Fibroblast of the aortic adventitia (primary cell): Measurements from ENCODE around the genes DNMT3L, KRTAP10-1 and KRTAP10-2.

GRCh38 chr21:43753456-43754209, 22.5 kb downstream of the CSTB start:
- CAGE, long polyA plus RNA: no peak

DNA sequence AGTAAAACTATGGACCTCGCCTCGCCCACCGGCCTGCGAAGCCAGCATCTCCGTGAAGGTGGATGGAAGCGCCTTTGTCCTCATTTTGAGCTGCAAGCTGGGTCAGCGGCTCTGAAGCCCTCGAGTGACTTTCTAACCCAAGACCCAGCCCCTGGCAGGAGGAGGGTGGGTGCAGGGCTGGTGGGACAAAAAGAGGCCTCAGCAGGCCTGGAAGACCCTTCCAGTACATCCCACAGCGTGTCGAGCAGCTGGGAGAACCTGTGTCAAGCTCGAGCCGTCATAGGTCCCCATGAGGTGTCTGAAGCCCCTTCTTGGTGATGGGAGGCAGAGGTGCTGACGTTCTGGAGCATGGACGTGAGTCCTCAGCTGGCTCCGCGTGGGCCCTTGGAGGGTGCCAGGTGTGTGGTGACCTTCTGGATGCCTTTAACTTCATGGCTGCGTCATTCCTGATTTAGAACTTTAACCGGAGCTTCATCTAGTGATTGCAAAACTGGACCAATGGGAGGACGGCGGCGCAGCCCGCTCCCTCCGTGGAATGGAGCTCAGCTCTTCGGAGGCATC, 14.5 kb downstream of the CSTB start:
- CAGE, long polyA plus RNA: no peak

DNA sequence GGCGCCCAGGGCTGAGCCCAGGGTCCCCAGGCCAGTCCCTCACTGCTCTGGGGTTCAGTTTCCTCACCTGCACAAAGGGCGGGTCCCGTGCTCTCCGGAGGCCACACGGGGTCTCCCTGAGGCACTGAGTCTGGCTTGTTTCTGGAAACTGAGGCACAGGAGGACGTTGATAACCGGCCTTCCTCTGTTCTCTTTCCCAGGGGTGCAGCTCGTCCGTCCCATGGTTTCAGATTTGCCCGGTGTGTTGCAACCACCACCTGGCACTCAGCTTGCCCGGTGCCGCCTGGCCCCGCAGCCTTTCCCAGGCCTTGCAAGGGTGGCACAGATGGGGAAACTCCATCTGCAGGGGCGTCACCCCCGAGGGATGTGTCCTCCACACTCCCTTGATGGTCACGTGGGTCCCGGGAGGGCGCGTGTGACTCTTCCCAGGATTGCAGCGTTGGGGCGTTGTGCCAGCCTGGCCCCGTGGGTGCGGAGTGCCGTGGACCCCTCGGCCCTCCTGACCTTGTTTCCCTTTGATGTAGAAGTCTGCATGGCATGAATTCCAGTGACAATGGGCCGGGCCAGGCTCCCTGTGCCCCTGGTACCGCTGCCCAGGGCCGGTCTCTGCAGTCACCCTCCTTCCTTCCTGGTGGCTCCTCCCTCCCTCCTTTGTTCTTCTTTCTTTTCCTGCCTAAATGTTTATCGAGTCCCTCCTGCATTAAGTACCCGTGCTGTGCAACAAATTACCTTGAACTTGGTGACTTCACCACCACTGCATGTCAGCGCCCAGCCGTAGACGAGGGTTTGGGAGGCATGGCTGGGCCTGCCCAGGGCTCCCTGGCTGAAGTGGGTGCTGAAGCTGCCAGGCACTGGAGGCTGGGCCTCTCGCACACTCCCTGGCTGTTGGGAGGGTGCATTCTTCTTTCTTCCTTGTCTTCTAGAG, 22.8 kb downstream of the RRP1 start:
- CAGE, long polyA plus RNA: no peak

DNA sequence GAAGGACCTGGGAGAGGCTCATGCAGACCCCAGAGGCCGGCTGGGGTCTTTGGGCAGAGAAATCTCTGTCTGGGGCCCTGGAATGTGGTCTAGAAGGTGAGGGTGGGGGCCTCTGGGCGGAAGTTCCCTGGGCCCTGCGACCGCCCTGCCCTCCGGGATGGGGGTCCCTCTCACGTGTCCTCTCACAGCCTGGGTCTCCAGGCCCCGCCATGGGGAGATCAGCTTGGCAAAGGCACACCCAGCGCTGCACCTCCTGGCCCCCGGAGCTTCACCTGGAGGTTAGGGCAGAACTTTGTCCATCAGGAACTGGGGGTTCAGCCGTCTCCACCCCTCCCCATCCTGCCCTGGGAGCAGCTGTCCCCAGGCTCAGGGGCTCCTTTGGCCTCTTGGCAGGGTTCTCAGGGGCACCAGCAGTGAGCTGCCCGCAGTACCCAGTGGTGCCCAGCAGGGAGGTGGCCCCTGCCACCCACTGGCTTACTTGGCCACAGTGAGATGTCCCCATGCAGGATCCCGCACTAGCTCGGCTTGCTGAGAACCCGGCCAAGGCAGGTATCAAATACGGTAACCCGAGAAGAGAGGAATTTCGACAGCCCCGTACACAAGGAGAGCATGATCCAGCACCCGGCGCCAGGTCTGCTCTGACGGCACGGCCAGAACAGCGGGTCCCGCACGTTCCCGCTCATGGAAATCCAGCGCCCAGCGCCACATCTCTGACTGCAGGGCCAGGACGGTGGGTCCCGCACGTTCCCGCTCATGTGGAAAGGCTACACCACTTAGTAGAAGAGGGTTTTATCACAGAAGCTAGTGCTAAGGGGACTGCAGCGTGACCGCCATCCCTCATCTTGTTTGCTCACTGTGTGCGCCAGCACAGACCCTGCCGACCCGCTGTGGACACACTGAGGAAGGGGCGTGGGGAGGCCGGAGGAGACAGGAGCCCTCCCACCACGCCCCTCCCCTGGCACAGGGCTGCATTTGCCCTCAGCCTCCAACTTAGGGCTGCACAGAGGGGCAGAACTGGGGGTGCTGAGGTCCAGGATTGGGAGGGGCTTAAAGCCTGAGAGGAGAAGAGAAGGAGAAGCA, 36.8 kb downstream of the RRP1 start:
- CAGE, long polyA plus RNA: no peak

GRCh38 chr21:43983207-43984239, 28.6 kb upstream of the TRAPPC10 start:
- CAGE, long polyA plus RNA: no peak

DNA sequence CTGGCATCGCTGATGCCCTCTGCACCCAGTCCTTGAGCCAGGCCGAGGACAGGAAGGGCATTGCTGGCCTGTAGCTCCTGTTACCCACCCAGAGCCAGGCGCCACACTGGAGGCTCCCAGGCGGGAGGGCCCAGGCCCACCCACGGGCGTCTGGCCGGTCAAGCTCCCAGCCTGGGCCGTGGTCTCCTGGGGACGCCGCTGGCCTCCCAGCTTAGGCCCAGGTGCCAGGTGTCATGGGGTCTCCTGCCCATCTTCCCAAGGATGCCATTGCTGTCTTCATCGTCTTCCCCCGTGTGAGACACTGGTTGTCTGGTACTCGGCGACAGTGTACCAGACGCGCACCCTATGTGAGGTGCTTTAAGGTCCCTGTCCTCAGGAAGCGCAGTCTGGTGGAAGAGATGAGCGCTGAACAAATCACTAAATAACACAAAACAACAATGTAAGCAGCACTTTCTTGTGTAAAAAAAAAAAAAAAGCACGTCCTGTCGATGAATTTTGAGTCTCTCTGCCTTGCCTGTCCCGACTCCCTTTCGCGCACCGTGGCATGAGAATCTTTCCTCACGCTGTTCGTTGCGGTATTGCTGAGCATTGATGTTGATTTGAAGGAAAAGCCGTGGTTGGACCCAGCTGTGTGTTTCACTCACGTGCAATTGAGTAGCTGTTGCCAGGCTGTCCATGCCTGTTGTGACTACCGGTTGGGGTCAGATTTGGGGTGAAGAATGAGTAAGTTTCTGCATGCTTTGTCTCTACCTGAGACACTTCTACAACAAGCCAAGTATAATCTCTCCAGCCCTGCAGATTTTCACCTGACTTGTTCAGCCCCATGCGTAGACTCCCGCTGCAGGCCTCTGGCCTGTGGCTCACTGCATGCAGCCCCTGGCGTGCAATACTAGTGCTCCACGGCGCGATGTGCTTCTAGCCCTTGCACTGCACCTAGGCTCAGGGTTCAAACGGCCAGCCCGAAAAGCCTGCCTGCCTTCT, 26.9 kb upstream of the TRAPPC10 start:
- CAGE, long polyA plus RNA: no peak

DNA sequence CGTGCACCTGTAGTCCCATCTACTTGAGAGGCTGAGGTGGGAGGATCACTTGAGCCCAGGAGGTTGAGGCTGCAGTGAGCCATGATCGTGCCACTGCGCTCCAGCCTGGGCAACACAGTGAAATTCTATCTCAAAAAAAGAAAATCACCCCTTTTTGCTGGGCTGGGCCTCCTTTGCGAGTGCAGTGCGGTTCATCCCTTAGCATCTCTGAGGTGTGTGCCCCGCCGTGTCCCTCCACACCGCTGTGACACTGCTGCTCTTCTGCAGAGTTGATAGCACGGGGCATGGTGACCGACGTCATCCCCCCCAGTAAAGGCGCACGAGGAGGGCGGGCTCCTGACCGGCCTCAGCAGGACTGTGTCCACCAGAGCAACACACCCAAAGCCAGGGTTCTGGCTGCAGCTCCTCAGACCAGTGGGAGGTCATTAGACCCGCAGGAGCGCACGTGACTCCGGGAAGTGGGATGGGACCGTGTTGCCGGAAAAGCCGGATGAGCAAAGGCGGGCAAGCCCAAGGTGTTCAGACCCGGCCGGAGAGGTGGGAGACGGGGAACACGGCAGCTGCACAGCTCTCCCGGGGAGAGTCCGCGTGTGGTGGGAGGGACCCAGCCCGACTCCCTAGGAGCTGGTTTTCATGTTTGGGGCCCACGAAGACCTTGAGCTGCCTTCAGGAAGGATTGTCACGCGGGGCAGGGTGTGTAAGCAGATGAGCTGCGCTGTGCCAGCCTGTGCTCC, 20.8 kb upstream of the TRAPPC10 start:
- CAGE, long polyA plus RNA: no peak

DNA sequence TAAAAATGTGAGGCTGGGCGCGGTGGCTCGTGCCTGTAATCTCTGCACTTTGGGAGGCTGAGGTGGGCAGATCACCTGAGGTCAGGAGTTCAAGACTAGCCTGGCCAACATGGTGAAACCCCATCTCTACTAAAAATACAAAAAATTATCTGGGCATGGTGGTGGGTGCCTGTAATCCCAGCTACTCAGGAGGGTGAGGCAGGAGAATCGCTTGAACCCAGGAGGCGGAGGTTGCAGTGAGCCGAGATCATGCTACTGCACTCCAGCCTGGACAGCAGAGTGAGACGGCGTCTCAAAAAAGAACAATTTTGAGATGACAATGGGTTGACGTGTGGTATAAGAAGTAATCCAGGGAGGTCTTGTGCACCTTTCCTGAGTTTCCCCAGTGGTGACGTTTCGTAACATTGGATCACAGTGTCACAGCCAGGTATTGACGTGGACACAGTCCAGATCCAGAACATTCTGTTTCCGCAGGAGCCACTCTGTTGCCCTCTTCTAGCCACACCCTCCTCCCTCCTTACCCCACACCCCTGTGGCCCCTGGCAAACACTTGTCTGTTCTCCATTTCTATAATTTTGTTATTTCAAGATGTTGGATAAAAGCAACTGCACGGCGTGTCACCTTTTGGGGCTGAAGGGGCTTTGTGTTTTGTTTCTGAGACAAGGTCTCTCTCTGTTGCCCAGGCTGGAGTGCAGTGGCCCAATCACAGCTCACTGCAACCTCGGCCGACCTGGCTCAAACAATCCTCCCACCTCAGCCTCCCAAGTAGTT, 6.6 kb upstream of the TRAPPC10 start:
- CAGE, long polyA plus RNA: no peak

- CAGE, long polyA plus RNA: no peak
Measured at GRCh38 chr21:44033163-44034182, 21.4 kb downstream of the TRAPPC10 start.

GRCh38 chr21:44036199-44037229, 24.4 kb downstream of the TRAPPC10 start:
- CAGE, long polyA plus RNA: no peak

DNA sequence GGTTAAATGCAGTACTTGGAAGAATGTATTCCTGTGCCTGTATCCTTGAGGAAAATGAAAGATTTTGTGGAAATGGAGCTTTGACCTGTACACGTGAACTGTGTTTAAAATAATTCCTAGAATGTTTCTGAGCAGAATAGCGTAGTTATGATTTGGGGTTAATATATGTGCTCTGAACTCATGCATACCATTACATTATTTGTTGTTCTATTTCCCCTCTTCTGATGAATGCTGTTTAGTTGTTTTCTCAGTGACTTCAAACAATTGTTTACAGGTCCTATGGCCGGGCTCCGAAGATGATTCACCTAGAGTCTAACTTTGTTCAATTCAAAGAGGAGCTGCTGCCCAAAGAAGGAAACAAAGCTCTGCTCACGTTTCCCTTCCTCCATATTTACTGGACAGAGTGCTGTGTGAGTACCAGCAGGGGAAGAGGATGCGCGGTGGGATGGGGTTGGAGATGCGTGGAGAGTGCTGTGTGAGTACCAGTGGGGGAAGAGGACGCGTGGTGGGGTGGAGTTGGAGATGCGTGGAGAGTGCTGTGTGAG, 25.5 kb downstream of the TRAPPC10 start:
- CAGE, long polyA plus RNA: no peak

- CAGE, long polyA plus RNA: no peak
Measured at GRCh38 chr21:44054422-44055353, 42.6 kb downstream of the TRAPPC10 start.

- CAGE, long polyA plus RNA: no peak
Measured at GRCh38 chr21:44057757-44058685, 45.9 kb downstream of the TRAPPC10 start.

- CAGE, long polyA plus RNA: no peak
Measured at GRCh38 chr21:44066684-44067584, 40.3 kb upstream of the PWP2 start.

DNA sequence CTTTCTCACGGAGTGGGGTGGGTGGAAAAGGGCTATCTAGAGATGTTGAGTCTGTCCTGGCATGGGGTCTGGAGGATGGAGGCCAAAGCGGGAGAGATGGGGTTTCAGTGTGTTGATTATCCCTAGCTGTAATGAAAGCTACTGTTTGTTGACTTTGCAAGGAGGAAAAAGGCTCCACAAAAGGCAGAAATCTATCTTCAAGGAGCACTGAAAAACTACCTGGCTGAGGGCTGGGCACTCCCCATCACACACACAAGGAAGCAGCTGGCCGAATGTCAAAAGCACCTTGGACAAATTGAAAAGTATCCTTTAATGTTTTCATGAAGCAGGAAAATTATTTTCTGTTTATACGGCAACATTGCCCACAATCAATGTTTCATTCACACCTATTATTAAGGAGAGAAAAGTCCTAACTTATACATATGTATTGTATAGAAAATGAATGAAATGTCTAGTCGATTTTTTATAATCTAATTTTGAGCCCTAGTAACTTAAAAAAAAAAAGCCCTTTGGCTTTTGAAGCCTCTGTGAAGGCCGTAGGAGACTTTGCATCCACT, 27.7 kb upstream of the PWP2 start:
- CAGE, long polyA plus RNA: no peak

DNA sequence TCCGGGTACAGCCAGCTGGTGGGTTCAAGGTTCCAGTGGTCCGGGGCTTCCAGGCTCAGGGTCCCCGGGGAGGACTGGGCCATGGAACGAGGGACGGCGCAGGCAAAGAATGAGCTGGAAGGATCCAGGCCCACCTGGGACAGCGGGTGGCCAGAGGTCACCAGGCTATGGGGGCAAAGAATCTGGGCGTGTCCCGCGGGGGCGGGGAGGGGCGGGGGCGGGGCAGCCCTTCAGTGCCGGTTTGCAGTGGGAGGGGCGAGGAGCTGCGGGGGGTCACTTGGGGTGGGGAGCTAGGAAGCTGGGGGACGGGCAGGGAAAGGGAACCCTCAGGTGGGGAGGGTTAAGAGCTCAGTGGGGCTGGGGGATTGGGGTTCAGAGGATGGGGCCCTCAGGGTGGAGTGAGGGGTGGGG, at the start of gene DNMT3L:
TSS of gene DNMT3L (minus strand) at position 141 of the 411 bp plus-strand sequence.
- CAGE, long polyA plus RNA: no peak

GRCh38 chr21:44305480-44306093, 5.7 kb downstream of the PFKL start:
- CAGE, long polyA plus RNA: no peak

GRCh38 chr21:44539871-44540435, at the start of gene KRTAP10-1:
Gene KRTAP10-1, minus strand, starts transcription at chr21:44540195.
- CAGE, long polyA plus RNA: no peak

GRCh38 chr21:44551350-44551683, at the start of gene KRTAP10-2:
Gene KRTAP10-2, minus strand, starts transcription at chr21:44551505.
- CAGE, long polyA plus RNA: no peak

- CAGE, long polyA plus RNA: no peak
Measured at GRCh38 chr21:44592553-44592975, 259 bp upstream of the KRTAP10-6 start.